ENCODE measurements around the genes PRSS1, GSTK1, OR2A7 and CTAGE8.

DNA sequence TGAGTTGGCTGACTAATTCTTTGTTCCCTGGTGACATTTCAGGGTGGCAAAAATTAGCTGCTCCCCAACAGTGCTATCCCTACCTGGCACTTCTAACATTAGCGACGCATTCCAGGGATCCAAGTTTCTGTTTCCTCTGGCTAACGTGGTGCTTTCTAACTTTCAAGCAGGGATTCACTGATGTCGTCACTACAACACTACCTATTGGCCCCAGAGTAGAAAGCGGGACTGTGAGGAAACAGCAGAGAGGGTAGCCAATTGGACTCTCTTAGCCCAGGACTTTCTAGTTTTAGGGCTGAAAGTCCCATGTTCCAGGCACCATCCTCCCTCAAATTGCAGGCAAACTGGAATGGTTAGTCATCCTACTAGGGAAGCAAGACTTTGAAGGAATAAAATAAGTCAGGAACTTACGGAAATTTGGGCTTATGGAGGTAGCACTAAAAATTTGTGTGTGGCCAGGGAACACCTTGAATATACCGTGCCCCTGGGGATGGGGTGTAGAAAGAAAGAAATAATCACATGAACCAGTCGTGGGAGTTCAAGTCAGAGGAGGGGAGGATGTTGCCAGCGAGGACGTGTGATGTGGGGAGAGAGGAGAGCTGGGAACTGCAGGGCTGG, 89.2 kb upstream of the AGK start:
- RRBS: no CpG with 5 or more reads among the region's 10 CpGs
CAGE:
- cytosol, long polyA plus RNA: no peak
- long polyA plus RNA: no peak
- nucleus, long polyA plus RNA: no peak

- RRBS: no CpG with 5 or more reads among the region's 7 CpGs
CAGE:
- cytosol, long polyA plus RNA: no peak
- long polyA plus RNA: no peak
- nucleus, long polyA plus RNA: no peak
Observed at GRCh38 chr7:141662965-141663835, 38.8 kb downstream of the DENND11 start.

DNA sequence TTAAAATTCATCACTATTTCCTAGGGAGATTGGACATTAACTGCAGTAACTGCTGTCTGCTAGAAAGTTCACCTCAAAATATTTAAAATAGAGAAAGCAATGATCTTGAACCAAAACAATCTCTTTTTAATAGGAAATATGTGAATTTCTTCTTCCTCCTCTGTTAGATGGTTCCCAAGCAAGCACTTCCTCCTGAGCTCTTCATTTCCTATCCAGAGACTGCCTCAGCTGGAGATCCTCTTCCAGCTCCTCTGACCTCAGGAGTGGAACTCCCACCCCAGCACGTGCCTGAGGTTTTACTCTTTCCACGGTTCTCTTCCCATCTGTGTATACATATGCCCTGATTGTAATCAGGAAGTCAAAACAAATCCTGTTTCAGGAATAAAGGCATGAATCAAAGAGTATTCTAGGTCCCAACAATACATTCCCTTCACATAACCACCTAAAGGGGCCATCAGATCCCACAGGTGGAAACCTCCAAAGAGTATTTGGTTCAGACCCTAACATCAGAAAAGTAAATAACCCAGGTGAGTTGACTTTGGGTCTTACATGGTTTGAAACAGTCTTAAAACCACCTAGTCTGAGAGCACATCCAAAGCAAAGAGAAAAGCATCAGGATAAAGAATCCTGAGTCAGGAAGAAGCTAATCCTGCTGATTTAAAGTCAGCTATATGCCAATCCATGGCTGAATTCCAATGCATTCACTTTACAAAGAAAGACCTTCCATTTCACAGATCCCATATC, 5.5 kb downstream of the DENND11 start:
- RRBS: no CpG with 5 or more reads among the region's 2 CpGs
CAGE:
- cytosol, long polyA plus RNA: no peak
- long polyA plus RNA: no peak
- nucleus, long polyA plus RNA: no peak

DNA sequence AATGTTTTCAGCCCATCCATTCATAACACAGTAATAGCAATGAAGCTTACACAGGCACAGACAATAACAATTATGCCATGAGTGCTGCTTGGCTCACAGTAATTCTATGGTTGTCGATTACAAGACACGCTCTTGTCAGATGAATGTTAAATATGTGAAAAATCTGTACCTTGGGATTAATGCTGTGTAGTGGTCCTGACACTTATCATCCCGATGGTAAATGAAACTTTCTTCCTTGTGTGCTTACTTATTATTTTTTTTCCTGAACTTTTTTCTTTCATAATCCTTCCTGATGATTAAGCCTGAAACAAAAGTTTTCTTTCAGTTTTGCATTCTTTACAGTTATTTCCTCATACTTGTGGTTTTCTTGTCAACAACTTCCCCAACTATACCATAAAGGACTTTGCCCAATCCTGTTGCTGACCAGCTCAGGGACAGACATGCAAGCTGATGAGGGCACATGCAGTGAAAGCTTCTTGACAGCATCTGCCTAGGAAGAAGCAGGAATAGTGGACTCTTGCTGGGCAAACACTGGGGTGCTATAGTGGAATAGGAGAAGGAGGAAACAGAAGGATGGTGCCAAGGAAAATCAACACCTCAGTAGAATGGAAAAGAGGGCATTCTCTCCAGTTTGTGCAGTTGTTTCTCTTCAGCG, 6.8 kb upstream of the MGAM2 start:
- RRBS: no CpG with 5 or more reads among the region's 4 CpGs
CAGE:
- cytosol, long polyA plus RNA: no peak
- long polyA plus RNA: no peak
- nucleus, long polyA plus RNA: no peak

GRCh38 chr7:142384228-142385218, 126.7 kb upstream of the PRSS58 start:
- RRBS: no CpG with 5 or more reads among the region's 16 CpGs
CAGE:
- cytosol, long polyA plus RNA: no peak
- long polyA plus RNA: no peak
- nucleus, long polyA plus RNA: no peak

DNA sequence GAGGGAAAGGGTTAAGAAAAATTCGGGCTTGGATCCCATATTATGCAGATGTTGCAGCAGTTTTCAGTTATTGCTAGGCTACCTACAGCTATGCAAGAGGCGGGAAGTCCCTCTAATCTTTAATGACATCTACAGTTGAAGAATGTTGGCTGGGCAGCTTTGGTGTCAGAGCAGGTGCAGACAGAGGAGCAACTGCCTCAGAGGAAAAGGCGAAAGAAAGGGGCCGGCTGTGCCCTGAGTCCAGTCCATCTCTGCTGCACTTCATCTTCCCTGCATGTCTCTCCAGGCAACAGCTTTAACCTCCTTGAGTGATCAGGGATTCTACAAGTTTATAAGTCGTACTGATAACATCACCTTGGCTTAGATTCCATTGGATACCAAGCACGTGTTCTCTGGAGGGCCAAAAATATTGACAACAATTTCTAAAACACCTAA, 201.9 kb upstream of the PRSS58 start:
- RRBS: no CpG with 5 or more reads among the region's 6 CpGs
CAGE:
- cytosol, long polyA plus RNA: no peak
- long polyA plus RNA: no peak
- nucleus, long polyA plus RNA: no peak

DNA sequence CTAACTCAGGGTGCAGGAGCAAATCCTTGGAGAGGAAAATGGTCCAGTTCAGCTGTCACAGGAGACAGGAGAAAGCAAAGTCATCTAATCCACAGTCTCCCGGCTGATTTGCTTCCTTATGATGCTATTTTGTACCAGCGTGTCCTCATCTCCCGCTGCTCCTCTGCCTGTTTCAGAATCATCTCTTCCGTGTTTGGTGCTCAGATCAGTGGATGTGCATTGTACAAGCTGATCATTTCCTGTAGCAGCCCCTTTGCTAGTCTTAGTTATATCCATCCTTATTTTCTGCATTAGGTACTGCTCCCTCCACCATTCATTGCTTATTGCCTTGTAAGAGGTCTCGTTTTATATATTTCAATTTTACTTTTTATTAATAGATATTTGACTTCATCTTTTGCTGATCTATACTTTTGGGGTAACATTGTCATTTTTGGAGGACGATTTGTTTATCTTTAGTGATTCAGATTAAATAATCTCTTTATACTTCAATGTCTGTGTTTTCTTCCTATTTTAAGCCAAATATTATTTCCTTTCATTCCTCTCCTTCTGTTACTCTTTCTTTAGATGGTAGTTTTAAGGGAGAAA, 220.0 kb upstream of the PRSS58 start:
- RRBS: no CpG with 5 or more reads among the region's 6 CpGs
CAGE:
- cytosol, long polyA plus RNA: no peak
- long polyA plus RNA: no peak
- nucleus, long polyA plus RNA: no peak

GRCh38 chr7:142535202-142535918, 213.9 kb upstream of the PRSS1 start:
- RRBS: no CpG with 5 or more reads among the region's 8 CpGs
CAGE:
- cytosol, long polyA plus RNA: no peak
- long polyA plus RNA: start-site peak on the plus strand at chr7:142535380-142535451, 24 and 10 reads in 2 replicates
- nucleus, long polyA plus RNA: no peak

DNA sequence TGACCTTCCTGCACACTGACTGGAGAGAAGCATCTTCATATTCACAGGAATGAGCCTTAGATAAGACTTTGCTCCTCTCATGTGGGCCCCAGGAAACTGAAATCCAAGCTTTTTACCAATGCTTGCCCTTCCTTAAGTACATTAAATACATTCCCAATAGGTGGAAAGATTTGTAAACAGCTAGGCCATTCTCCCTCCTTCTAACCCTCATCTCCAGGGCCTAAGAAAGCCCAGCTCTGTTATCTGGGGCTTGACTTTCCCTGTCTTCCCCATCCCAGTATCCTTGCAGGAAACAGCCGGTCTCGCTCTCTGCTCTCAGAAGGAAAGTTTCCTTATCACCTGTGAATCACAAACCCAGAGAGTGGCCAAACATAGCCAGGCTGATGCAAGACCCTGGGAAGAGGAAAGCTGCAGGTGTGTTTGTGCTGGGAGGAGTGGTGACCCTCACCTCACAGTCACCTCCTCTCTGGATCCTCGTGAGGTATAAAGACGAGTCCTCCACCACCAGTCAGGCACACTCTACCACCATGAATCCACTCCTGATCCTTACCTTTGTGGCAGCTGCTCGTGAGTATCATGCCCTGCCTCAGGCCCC, at the start of gene PRSS1:
Gene PRSS1 (plus strand): TSS at position 515 of the 595 bp plus-strand sequence.
- RRBS: no CpG with 5 or more reads among the region's 5 CpGs
CAGE:
- cytosol, long polyA plus RNA: no peak
- long polyA plus RNA: no peak
- nucleus, long polyA plus RNA: no peak

DNA sequence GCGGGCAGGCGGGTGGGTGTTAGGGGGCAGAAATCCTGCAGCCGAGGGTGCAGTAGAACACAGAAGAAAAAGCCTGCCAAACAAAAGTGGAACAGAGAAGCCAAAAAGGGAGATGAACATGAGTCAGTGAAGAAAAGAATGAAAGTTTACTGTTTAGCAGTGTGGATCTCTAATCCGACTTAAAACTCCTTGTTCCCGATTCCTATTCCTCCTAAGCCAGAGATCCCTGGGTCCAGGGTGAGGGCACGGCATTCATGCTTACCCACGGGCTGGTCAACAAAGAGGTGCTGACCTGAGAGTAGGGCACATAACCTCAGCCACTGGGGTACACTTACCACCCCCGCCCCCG, 27.1 kb downstream of the PRSS2 start:
- RRBS: no CpG with 5 or more reads among the region's 9 CpGs
CAGE:
- cytosol, long polyA plus RNA: no peak
- long polyA plus RNA: no peak
- nucleus, long polyA plus RNA: no peak

DNA sequence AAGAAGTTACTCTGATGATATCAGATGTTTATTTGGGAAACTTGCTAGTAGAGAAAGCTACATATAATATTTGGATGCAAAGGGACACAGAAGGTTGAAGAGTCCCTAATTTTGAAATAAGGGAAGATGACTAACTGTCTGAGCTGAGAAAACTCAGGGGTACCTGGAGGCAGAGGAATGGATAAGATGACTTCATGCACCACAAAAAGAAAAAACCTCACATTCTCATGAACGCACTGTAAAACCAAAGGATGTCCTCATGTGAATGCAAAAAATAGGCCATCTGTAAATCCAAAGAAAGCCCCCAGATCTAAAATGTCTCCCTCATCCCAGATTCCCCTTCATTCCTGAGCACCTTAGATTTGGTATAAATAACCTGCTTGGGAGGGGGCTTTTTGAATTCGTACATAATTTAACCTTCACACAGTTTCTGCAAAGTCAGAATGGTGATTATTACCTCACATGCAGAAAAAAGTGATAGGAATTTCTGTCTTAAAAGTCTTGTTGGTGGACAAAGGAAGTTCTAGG, 29.4 kb downstream of the PRSS2 start:
- RRBS: no CpG with 5 or more reads among the region's 2 CpGs
CAGE:
- cytosol, long polyA plus RNA: no peak
- long polyA plus RNA: no peak
- nucleus, long polyA plus RNA: no peak

DNA sequence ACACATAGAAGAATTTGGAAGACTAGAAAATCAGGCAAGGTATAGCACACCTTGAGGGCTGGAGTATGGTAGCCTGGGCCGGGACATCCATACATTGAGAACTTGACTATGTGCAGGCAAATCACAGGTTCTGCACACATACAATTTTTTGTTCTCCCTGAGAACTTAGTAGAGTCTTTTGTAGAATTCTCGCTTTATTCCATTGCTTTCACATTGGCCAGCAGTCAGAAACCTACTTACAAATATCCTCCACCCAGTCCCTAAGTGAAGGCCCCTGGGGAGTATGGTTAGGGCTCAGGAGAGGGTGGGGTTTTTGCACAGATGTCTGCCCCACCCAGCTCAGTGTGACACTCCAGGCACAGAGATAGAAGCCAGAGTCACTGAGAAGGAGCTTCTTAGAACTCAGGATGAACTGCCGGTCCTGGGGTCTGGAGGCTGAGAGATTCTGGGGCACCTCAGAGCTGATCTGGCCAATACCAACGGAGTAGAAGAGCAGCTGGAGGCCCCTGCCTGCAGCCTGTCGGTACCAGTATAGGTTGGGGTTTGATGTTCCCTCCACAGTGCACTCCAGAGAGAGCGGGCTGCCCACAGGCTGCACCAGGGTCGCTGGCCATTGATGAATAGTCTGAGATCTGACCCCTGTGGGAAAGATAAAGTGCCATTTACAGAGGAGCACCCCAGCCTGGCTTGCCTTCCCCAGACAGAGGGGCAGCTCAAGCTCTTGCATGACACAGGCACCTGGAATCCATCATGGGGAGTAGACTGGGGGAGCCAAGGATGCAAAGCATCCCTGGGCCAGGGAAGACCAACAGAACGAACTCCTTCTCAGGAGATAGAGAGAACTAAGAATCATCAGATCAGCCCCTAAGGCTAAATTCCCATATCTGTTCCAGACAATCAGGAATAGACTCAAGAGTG, 41.7 kb downstream of the PRSS2 start:
- RRBS: no CpG with 5 or more reads among the region's 8 CpGs
CAGE:
- cytosol, long polyA plus RNA: no peak
- long polyA plus RNA: no peak
- nucleus, long polyA plus RNA: no peak

- RRBS: 2% methylated on average over 7 of the region's 50 CpGs
CAGE:
- cytosol, long polyA plus RNA: no peak
- long polyA plus RNA: no peak
- nucleus, long polyA plus RNA: start-site peak on the plus strand at chr7:143263448-143263502, 108 and 443 reads in 2 replicates
Observed at GRCh38 chr7:143263253-143264248, at the start of gene GSTK1. Gene GSTK1, plus strand, starts transcription at chr7:143263441.

GRCh38 chr7:143279778-143280290, 4.9 kb upstream of the TMEM139 start:
- RRBS: no CpG with 5 or more reads among the region's 3 CpGs
CAGE:
- cytosol, long polyA plus RNA: no peak
- long polyA plus RNA: no peak
- nucleus, long polyA plus RNA: no peak

DNA sequence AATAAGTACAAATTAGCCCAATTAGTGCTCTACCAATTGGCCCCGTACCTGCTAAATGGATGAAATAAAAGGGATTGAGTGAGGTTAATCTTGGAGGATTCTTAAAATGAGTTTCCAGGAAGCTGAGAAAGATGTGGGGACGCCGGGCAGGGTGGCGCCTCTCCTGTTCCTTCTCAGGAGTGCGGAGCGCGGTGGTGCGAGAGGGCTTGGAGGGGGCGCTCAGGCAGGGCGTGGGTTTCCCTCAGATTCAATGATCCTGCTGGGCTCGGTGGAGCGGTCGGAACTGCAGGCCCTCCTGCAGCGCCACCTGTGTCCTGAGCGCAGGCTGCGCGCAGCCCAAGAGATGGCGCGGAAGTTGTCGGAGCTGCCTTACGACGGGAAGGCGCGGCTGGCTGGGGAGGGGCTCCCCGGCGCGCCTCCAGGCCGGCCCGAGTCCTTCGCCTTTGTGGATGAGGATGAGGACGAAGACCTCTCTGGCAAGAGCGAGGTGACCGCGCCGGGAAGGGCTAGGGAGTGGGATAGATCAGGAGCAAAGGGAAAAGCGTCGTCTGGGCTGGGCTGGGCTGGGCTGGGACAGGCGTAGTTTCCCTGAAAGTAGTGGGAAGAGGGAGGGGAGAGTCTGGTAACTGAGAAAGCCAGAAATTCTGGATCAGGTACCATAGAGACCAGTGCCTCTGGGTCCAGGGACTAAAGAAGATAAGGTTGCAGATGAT, 17.1 kb downstream of the FAM131B start:
- RRBS: 7% methylated on average over 7 of the region's 38 CpGs
CAGE:
- cytosol, long polyA plus RNA: no peak
- long polyA plus RNA: no peak
- nucleus, long polyA plus RNA: no peak

- RRBS: no CpG with 5 or more reads among the region's 3 CpGs
CAGE:
- cytosol, long polyA plus RNA: no peak
- long polyA plus RNA: no peak
- nucleus, long polyA plus RNA: no peak
Observed at GRCh38 chr7:143382581-143382724, 1.3 kb downstream of the ZYX start.

- RRBS: no CpG with 5 or more reads among the region's 8 CpGs
CAGE:
- cytosol, long polyA plus RNA: no peak
- long polyA plus RNA: no peak
- nucleus, long polyA plus RNA: no peak
Observed at GRCh38 chr7:144264507-144265224, at the start of gene OR2A7. Gene OR2A7, minus strand, starts transcription at chr7:144264792.

GRCh38 chr7:144269058-144269527, at the start of gene CTAGE8:
Gene CTAGE8, minus strand, starts transcription at chr7:144269288.
- RRBS: no CpG with 5 or more reads among the region's 20 CpGs
CAGE:
- cytosol, long polyA plus RNA: no peak
- long polyA plus RNA: no peak
- nucleus, long polyA plus RNA: no peak

GRCh38 chr7:144812650-144813282, 23.1 kb downstream of the TPK1 start:
- RRBS: no CpG with 5 or more reads among the region's 3 CpGs
CAGE:
- cytosol, long polyA plus RNA: no peak
- long polyA plus RNA: no peak
- nucleus, long polyA plus RNA: no peak

DNA sequence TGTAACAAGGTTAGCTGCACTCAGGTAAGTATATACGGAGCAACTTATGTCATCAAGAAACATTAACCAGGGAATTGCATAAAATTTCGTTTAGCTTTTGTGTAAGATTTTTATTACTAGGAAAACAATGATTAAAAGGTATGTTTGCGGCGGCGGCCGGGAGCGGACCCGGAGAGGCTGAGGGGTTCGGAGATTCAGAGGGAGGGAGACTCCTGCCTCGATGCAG, 533.8 kb upstream of the CNTNAP2 start:
- RRBS: no CpG with 5 or more reads among the region's 10 CpGs
CAGE:
- cytosol, long polyA plus RNA: no peak
- long polyA plus RNA: no peak
- nucleus, long polyA plus RNA: no peak